Parietal lobe (tissue), 2 donors: ENCODE data around the genes EPHB1 and FAIM.

- RAMPAGE, long total RNA = no peak
Measured at GRCh38 chr3:134602069-134602604, 48.7 kb downstream of the KY start.

GRCh38 chr3:134651553-134652139 lies 824 bp upstream of the KY start:
- RAMPAGE, long total RNA = no peak

GRCh38 chr3:134794835-134795815 lies at the start of gene EPHB1:
TSS of gene EPHB1 (plus strand) at chr3:134795260.
- RAMPAGE, long total RNA = no peak

DNA sequence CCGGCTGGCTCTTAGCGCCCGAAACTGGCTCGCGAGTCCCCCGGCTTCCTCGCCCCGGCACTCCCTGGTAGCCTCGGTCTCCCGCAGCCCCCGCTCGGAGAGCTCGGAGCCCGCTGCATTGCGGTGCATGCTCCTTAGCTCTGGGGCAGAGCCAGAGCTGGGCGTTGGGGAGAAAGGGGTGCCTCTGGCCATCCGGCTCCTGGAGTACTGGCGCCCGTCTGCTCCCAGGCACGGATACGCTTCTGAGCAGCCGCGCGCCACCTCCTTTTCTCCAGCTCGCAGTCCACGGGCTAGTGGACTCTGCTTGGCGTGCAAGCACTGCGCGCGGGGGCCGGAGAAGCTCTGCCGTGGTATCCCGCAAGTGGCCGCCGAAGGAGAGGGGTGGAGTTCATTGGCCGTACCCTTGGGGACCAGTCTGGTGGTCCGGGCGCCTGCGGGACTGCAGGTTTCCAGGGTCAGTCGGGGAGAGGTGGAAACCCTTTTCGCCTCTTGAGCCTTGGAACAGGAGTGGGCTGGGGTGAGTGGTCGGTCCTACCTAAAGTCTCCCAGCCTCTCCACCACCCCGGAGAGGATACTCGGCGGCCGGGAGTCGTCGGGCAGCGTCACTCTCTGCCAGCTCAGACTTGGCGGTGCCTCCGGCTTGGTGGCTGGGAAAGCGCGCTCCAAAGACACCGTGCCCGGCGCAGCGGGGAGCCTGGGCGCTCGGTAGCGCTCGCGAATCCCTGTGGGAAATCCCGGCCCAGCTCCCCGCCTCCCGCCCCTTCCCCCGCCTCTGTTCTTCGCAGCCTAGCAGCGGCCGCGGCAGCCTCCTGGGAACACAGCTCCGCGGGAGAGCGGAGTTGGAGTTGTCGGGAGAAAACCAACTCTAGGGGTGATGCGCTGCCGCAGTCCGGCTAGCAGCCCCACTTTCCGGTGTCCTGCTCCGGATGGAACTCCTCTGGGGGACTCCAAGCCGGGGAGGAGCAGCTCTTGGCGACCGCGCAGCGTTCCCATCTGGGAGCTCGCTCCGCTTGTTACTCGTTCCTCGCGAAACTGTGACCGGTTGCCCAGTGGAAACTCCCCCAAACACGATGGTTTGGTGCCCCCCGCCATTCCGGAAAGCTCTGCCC lies 1.2 kb downstream of the EPHB1 start:
- RAMPAGE, long total RNA = no peak

GRCh38 chr3:134797177-134797593 lies 2.1 kb downstream of the EPHB1 start:
- RAMPAGE, long total RNA = no peak

DNA sequence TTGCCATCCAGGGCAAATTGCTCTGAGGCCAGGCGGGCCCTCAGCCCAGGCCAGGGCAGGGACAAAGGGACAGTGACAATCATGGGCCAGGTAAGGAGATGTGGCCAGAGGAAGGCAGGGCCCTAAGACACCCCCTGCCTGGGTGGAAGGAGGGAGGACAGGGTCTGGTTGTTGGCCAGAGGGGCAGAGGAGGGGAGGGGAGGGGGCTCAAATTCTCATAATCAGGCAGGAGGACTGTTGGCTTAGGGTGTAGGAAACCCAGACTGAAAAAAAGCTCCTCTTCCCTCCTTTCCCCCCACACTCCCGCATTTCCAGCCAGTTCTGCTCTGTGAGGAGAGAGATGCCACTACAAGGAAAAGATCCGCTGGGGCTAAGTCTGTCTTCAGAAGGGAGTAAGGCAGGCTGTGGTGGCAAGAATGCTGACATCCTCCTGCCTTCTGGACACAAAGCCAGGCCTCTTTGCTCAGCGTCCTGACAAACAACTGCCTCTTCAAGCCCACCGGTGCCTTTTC lies 3.2 kb downstream of the EPHB1 start:
- RAMPAGE, long total RNA = no peak

DNA sequence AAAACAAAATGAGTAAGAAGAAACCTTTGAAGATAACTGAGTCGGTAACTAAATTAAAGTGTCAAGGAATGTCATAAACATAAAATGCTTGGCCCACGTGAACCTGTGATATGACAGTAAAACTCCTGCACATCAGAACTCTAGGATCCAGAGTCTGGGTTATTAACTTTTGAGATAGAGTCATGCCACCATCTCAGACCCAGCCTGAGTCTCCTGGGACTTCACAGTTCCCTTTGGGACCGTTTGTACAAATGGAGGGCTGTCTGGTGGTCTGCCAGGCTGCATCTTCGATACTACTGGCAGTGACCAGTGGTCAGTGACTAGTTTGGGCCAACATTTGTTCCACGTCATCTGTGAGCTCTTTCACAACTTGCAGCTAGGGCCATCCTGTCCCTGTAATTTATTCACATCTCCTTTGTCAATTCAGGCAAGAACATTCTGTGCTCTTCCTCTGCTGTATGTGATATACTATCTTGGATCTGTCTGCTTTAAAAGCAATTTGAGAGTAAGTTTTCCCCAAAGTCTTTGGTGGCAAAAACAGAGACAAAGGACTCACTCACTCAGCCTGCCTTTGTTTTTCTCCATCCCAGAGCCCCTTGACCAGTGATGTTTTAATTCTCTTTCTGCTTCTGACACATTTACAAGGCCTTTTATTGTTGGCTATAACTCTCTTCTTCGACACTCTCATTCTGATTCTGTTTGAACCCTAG lies 353.3 kb downstream of the EPHB1 start:
- RAMPAGE, long total RNA = no peak

DNA sequence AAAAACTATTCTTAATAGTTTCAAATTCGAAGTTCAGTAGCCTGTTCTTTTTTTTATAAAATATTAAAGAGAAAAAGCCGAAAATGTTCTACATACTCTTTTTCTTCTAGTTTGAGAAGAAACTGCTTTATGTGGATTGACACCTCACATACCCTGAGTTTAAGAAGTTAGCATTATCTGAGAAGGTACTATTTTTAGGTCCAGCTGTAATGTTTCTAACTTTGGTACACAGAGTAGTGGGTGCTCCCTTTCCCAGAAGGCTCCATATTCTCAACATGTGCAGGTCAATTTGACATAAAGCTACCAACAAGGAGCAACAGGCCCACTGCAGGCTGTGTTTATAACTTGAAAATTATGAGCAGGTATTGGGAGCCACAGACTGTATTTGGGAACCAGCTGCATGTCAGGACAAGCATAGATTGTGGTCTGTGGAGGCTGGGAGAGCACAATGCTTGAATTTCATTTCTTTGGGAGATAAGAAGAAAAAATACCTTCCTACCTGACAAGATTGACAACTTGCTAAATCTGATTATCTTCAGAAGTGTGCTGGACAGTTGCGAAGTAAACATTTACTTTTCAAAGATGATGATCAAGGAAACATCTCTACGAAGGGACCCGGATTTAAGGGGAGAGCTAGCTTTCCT lies 57.1 kb downstream of the PPP2R3A start:
- RAMPAGE, long total RNA = no peak

GRCh38 chr3:136194621-136195189 lies 1.4 kb downstream of the MSL2 start:
- RAMPAGE, long total RNA = no peak

DNA sequence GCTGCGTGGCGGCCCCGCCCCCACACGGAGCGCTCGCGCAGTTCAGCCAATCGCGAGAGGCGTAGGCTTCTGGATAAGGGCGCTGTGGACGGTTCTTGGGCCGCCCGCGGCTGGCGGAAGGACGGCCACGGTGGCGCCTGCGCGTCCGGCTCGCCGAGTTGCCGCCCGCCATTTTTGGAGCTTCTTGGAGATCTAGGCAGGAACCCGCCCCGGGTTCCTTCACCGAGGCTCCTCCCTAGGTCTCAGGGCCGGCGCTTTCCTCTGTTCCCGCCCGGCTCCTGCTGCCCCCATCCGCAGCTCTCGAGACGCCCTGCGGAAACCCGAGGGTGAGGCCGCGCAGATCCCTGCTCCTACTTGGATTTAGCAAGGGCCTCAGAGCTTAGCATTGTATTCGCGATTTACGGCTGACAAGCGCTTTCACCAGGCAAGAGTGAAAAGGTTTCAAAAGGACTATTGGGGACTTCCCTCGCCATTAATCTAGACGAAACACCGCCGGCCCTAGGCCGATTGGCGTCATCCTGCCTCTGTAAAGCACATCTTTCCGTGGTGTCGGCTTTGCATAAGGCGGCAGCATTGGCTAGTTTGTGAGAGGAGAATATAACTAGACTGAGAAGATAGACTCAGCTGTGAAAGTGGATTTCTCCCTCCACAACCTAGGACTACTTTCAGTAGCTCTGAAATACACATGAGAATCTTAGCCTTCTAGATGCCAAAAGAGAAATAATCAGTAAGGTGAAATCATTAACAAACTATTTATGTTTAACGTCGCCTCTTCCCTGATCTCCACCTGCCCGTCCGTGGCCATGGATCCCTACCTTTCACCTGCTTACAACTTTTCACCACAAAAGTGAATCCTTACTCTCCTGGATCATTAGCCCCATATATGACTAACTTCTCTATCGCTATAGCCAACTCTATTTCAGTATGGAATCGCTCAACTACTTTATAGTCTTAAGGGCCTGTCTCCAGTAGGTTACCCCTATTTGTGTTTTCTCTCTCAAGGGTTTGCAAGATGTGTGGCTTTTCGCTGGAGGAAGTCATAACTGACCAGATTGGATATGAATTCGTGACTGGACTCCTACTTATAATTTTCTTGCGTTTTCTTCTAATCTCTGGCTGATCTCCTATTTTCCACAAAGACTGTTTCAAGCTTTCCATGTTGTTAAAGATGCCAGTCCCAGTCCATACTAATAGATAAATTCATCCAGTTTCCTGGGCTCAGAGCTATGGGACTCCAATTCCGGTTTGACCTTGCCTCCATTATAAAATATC lies 827 bp upstream of the STAG1 start:
- RAMPAGE, long total RNA = no peak

DNA sequence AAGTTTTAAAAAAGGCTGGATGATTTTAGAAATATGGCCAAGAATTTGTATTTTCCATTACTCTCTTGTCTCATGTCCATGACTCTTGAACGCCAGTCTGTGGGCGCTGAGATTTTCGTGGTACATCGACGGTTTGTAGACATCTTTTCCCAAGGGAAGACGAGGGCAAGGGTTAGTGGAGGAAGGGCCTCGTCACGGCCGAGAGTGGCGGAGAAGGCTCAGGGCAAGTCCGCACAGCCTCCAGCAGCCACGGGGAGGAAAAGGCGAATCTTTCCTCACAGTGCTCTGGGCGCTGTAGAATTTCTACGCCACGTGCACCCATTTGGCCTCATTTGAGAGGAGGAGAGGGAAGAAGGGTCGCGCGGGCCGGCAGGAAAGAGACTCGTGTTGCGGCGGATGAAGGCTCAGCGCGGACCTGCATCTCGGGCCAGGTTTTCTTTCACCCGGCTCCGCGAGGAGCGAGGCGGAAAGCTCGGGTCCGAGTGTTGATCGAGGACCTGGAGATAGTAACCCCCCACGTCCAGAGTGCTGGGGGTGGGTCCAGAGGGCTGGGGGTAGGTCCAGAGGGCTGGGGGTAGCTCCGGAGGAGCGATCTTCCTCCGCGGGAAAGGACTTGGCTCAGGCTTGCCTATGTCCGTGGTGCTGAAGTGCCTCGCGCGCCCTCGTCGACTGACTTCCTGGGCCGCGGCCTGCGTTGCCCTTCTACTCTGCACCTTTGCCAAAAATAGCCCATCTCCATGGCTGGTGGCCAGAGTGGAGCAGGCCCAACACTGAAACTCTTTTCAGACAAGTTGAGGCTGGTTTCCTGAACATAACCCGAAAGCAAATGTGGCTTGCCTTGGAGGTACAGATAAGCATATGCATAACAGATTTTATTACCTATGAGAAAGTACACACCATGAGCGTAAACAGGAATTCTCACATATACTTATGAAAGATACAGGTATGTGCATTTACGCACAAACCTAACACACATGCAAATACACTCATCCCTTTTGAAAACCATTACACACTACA lies 1.1 kb downstream of the SLC35G2 start:
- RAMPAGE, long total RNA = no peak

DNA sequence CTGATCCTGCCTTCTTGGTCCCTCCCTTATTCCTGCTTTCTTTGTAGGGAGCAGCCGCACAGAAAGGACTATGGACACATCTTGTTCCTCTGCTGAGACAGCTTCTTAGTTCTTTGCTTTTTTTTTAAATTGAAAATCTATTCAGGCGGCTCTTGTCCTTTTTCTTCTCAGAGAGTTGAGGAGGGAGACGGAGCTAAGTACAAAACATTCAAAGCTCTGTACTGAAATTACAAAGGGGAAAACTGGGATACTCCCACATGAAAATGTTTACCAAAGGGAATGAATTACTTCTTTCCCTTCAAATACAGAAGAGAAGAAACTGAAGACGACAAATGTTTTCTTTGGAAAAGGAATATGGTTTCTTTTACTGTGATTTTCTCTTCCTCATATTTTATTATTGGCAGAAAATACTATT lies 285.2 kb downstream of the IL20RB start:
- RAMPAGE, long total RNA = no peak

DNA sequence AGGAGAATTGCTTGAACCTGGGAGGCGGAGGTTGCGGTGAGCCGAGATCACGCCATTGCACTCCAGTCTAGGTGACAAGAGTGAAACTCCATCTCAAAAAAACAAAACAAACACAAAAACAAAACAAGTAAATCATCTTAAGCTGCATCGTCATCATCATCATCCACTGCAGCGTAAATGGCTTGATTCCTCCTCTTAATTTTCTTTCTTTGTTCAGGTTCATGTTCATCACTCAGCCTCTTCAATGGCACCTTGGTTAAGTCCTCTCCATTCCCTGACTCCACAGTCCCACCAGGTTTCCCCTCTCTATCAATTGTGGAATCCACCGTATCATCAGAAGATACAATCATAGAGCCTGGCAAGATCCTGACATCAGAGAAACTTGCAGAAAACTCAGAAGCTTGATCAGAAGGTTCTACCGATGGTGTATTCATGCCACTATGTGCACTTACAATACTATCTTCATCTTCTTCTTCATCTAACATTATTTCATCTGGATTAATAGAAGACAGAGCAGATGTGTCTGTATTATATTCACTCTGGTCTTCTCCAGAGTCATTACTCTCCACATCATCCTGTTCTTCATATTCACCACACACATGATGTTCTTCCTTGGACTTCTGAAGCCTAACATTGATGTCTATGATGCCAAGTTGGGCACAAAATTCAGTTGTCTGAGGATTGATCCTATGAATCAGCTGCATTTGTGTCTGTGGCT lies 12.8 kb downstream of the DBR1 start:
- RAMPAGE, long total RNA = no peak

- RAMPAGE, long total RNA = no peak
Measured at GRCh38 chr3:138186993-138187117, 246 bp upstream of the ARMC8 start.

DNA sequence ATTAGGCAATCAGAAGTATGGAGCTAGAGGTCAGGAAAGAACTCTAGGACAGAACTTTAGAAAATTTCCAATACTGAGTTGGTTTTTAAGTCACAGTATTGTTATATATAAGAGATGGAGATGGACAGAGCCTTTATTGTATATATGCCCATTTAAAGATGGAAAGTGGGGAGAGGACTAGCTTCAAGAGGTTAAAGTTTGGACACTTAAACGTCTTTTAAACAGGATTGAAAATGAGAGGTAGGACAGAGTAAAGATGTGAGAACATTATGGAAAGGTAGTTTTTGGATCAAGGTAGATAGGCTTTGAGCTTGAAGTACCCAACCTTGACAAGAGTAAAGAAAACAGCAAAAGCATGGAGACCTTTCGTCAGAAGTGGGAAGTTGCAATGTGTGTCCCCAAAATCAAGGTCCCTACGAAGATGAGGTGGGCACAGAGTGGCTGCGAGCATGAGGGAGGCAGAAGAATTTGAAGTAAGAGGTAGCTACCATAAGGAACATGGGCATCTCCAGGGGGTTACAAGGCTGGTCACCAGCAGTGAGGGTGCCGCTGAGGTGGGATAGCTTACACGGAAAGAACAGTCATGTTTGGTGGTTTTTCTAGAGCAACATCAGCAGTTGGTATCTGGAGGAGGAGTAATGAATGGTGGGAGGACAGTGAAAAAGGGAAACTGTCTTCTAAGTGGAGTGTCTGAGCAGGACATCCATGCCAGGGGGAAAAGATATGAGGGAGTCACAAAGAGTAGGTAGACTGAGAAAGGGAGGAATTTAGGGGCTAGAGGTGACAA lies 68.0 kb downstream of the NME9 start:
- RAMPAGE, long total RNA = no peak

DNA sequence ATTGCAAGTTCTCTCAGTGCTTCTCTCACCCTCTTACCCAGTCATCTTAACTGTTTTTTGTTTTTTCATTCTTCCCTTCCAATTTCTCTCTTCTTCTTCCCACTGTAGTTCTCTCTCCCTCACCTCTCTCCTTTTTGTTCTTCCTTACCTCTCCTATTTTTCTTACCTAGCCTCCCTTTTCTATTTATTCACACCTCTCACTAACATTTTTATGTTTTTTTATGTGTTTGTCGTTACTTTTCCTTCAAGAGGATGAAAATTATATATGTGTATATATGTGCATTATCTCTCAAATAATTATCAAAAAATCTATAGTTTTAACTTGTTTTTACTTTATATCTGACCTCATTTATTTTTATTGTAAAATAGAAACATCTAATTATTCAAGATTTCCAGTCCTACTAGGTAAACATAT lies 58.3 kb downstream of the CEP70 start:
- RAMPAGE, long total RNA = no peak

DNA sequence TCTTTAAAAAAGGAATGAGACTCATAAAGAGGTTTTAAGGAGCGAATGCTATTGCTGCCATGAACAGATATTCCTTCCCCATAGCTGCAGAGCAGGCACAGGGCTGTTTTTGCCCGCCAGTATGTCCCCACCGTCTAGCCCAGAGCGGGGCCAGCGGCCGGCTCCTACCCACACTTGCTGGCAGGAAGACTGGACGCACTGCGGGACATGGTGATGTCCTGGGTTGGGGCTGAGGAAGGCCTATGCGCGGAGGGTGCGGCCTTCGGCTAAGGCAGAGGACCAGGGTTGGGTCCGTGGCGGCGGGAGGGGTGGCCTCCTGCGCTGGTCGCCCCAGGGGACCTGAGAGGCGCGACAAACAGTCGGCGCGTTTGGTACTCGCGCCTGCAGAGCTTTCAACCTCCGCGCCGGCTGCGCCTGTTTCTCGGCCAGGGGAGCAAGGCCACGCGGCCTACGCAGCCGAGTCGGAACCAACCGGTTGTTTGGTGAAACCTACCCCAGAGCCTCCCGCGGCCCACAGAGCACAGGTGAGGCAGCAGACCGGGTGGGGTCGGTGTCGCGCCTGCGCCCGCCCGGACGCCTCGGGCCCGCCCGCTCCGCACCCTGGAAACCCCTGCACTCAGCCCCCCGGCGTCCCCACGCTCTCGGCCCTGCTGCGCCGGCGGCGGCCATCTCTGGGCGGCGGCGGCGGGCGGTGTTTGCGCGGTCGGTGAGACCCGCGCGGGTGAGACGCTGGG lies at the start of gene FAIM:
FAIM (plus strand) TSS at position 358 of the 734 bp plus-strand sequence.
- RAMPAGE, long total RNA = no peak

- RAMPAGE, long total RNA = no peak
Measured at GRCh38 chr3:138669986-138670818, 61.6 kb downstream of the FAIM start.

- RAMPAGE, long total RNA = no peak
Measured at GRCh38 chr3:138688804-138689430, 80.3 kb downstream of the FAIM start.

DNA sequence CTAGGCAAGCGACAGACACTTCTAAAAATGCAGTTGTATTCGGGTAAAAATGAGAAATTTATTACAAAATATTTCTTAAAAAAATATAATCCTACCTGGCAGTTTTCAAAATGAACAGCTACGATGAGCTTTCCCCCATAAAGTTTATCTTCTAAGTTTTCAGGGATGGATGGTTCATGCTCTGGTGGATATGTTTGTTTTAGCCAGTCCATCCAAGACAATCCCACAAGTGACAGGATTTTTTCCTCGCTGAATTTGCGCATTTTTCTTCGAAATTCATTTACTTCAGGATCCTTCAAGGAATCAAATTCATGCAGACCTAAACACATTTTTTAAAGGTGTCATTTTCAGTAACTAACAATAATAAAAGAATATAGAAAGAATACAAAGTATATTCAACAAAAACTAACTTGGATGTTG lies 92.3 kb downstream of the PIK3CB start:
- RAMPAGE, long total RNA = no peak